Epithelial cell of proximal tubule (primary cell): ENCODE measurements around the genes CDK5R2, FEV, CNPPD1 and ANKZF1.

DNA sequence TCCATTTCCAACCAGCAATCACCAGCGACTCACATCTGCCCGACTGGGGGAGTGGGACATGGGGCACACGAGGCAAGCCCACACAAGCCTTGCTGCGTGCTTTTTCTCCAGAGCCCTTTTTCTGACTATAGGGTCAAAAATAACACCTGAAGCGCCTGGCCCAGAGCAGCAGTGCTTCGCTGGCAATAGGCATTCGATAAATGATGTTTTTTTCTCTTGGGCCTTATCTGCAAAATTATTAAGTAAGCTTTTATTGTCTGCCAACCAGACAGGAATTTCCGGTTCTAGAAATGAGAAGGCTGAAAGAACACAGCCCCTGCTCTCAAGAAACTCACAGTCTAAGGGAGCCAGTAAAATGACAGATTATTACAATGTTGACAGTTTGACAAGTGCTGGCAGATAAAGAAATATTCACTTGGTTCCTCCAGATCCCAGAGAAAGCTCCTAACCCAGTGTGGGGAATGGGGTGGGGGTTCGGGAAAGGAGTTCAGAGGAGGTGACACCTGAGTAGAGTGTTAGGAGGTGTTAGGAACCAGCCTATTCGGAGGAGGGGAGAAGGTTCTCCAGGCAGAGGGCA lies 2.8 kb upstream of the TMBIM1 start:
- RAMPAGE, long total RNA = no peak
- RRBS = no CpG with 5 or more reads among the region's 10 CpGs

DNA sequence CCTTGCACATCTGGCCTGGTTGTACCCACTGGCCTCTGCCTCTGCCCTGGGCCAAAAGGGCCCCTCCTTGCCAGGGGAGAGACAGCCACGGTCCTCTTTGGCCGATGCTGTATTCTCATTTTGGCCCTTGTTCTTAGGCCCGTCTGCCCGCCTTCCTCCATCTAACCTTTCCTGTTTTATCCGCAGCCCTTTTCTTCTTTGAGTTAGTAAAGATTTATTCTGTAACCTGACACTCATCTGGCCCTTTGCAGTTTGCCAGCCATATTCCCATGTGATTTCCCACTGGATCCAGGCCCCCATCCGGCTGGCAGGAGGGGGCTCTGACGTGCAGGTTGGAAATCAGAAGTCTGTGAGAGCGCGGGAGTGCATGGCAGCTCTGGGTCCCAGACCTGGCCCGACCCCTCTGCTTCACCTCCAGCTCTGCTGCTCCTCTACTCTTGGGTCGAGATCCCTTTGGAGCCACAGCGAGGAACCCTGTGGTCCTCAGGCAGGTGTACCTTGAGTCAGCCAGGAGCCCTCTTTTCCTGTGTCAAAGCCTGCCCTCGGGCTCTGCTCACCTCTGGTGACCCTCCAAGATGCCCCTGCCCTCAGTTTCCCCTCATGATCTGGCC lies 10.8 kb upstream of the CATIP start:
- RAMPAGE, long total RNA = no peak
- RRBS = no CpG with 5 or more reads among the region's 13 CpGs

GRCh38 chr2:218367051-218367613 lies 10.5 kb downstream of the CATIP start:
- RAMPAGE, long total RNA = no peak
- RRBS = no CpG with 5 or more reads among the region's 9 CpGs

DNA sequence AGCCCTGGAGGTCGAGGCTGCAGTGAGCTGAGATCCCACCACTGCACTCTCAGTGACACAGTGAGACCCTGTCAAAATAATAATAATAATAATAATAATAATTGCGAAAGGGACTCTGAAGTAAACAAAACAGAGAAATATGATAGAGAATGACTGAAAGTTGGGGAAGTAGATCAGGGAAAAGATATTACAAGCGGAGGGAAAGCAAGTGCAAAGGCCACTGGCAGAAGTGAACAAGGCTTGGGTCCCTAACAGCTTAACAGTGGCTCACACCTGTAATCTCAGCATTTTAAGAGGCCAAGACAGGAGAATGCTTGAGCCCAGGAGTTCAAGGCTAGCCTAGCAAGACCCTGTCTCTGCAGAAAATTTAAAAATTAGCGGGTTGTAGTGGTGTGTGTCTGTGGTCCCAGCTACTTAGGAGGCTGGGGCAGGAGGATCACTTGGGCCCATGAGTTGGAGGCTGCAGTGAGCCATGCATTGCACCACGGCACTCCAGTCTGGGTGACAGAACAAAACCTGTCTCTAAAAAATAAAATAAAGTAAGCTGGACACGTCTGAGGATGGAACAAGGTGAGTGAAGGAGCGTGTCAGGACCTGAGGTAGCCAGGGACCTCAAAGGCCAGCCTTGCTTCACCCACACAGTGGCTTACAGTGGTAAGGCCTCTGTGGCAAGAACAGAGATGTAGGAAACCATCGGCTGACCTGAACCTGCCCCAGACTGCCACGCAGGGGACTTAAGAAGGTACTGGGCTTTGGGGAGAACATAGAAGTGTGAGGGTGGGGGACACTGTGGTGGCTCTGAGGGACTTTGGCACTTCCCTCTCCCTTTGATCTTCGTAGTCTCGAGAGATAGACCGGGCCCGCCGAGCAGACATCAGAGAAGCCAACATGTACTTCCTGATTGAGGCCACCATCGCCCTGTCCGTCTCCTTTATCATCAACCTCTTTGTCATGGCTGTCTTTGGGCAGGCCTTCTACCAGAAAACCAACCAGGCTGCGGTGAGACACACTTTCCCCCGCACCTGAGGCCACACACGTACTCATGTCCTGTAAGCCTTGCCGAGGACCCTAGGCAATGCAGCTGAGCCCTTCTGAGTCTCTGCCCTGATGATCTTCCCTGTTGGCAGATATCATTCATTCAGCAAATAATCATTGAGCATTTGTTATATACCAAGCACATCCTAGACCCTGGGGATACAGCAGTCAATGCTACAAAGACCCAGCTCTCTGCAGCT lies 7.4 kb downstream of the SLC11A1 start:
- RAMPAGE, long total RNA = no peak
- RRBS = no CpG with 5 or more reads among the region's 20 CpGs

DNA sequence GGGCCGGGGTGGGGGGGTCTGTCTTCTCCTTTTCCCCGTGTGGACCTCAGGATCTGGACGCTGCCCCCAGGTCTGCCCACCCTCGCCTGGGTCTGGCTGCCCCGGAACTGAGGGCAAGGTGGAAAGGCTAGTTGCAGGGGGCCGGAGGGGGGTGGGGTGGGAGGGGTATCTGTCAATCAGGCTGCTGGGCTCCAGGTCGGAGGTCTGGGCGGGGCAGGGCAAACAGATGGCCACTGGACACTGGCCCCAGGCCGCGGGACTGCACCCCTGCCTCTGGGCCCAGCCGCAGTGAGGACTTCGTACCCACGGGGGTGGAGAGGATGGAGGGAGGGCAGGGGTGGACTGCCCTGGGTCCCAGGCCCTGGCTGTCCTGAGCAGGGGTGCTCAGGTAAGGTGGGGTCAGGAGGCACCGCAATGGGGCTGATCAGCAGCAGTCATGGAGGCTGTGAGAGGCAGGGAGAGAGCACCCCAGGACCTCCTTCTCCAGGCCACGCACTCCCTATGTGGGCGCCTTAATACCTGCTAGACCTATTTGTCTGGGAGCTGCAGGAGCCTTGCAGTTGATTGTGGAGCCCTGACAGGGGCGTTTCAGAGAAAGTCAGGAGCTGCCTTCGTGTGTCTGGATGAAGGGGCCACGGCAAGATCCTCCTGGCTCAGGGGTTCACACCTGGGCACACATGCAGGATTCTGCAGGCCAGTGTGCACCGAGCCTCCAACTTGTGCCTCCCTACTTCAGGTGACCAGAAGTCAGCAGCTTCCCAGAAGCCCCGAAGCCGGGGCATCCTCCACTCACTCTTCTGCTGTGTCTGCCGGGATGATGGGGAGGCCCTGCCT lies 1.4 kb downstream of the CTDSP1 start:
- RAMPAGE, long total RNA = no peak
- RRBS = 5% methylated on average over 4 of the region's 23 CpGs

DNA sequence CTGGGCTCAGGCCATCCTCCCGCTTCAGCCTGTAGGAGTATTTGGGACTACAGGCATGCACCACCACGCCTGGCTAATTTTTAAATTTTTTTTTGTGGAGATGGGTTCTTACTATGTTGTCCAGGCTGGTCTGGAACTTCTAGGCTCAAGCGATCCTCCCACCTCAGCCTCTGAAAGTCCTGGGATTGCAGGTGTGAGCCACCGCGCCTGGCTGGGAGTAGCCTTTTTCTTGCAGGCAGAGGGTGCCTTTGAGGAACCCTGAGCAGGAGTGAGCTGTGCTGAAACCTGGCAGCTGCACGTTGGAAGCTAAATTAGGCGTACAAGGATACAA lies 8.0 kb downstream of the CTDSP1 start:
- RAMPAGE, long total RNA = no peak
- RRBS = no CpG with 5 or more reads among the region's 7 CpGs

DNA sequence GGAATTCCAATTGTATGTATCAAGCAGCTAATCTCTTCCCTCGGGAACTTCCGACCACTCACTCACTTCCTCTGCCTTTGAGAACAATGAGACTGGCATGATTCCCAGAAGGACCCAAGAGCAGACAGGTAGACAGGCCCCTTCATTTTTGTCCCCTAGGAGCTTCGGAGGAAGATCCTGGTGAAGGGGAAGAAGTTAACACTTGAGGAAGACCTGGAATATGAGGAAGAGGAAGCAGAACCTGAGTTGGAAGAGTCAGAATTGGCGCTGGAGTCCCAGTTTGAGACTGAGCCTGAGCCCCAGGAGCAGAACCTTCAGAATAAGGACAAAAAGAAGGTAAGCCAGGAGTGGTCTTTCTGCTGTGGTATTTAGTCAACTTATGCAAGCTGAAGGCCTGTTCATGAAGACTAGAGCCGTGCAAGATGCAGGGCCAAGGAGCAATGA lies 24.3 kb downstream of the PLCD4 start:
- RAMPAGE, long total RNA = no peak
- RRBS = no CpG with 5 or more reads among the region's 5 CpGs

GRCh38 chr2:218665673-218666415 lies 6.0 kb downstream of the RNF25 start:
- RAMPAGE, long total RNA = no peak
- RRBS = no CpG with 5 or more reads among the region's 6 CpGs

- RAMPAGE, long total RNA = no peak
- RRBS = 2% methylated on average over 5 of the region's 32 CpGs
Observed at GRCh38 chr2:218860773-218861495, 1.3 kb downstream of the WNT6 start.

DNA sequence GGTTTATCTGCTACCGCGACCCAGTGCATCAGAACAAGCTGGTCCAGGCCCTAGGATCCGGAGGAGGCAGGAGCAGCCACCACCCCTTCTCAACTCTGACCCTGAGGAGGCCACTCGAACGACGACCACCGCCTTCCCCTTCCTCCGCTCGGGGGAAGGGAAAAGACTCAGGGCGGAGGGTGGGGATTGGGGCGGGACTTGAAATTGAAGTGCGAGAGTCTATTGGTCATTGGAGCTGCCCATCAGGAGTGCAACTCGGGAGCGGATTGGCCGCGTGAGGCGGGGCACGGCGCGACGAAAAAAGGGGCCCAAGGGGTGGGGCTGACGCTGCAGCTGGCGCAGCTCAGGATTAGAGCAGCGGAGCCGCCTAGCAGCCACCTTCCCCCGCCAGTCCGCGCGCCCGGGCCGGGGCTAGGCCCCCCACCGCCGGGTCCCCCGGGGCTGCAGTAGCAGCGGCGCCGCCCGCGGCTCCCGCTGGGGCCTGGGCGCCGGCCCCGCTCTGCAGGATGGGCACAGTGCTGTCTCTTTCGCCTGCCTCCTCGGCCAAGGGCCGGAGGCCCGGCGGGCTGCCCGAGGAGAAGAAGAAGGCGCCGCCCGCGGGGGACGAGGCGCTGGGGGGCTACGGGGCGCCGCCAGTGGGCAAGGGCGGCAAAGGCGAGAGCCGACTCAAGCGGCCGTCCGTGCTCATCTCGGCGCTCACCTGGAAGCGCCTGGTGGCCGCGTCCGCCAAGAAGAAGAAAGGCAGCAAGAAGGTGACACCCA lies at the start of gene CDK5R2:
TSS of gene CDK5R2 (plus strand) at position 352 of the 762 bp plus-strand sequence.
- RAMPAGE, long total RNA = no peak
- RRBS = 2% methylated on average over 13 of the region's 70 CpGs

GRCh38 chr2:218979741-218980320 lies 5.2 kb downstream of the FEV start:
- RAMPAGE, long total RNA = no peak
- RRBS = no CpG with 5 or more reads among the region's 27 CpGs

GRCh38 chr2:218984844-218985968 lies at the start of gene FEV:
FEV (minus strand) TSS chr2:218985184.
- RAMPAGE, long total RNA = no peak
- RRBS = 6% methylated on average over 29 of the region's 85 CpGs

GRCh38 chr2:219176543-219177547 lies at the start of gene CNPPD1:
CNPPD1 (minus strand) TSS chr2:219176925.
- RAMPAGE, long total RNA = start-site peak on the minus strand at chr2:219176924-219176983, 54 and 12 reads in 2 replicates
- RRBS = 1% methylated on average over 50 of the region's 95 CpGs

DNA sequence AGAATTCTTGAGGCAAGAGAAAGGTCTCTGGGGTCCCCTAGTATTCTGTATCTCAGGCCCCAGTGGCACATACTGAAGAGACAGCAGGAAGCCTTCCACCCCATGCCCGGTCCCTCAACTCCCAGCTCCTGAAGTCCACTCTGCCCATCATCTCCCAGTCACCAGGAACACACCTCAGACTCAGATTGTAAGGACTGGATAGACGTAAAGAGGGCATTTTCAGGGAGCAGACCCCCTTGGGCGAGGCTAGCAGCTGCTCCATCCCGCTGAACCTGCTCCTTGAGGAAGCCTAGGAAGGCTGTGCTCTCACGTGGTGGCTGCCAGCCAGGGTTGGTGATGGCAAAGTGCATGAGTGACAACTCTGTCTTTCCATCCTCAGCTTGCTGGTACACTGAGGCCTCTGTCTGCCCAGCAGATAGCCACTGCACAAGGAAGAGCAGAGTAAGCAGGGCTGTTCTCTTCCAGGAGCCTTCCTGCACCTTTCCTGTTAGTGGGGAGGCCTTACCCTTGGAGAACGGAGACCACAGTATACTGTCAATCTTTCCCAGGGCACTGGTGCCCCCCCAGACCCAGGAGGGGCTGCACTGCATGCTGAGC lies 3.8 kb upstream of the ABCB6 start:
- RAMPAGE, long total RNA = no peak
- RRBS = no CpG with 5 or more reads among the region's 6 CpGs

- RAMPAGE, long total RNA = no peak
- RRBS = 2% methylated on average over 17 of the region's 55 CpGs
Observed at GRCh38 chr2:219229697-219230648, at the start of gene ANKZF1. ANKZF1 (plus strand) TSS chr2:219229806.

DNA sequence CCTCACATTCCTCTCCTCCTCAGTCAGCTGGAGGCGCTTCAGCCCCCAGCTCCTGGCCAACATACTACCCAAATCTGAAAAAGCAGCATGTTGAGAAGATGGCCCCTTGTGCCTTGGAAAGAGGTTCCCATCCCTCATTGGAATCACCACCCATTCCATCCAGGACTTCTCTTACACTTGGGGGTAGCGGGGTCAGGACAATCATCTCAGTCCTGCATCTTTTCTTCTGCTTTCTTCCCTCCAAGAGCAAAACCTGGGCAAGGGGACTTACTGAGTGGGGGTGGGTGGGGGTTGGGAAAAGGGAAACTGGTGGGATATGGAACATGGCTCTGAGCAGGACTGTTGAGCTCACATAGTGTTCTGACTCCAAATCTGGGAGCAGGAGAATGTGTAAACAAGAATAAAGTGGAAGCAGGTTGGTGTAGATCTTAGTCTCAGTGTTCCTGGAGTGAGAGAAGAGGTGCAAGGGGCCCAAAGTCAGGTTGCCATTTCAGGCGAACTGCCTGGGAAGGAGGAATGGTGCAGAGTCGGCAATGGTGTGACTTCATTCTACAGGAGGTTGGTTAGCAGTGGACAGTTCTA lies 3.3 kb downstream of the STK16 start:
- RAMPAGE, long total RNA = no peak
- RRBS = no CpG with 5 or more reads among the region's 4 CpGs

DNA sequence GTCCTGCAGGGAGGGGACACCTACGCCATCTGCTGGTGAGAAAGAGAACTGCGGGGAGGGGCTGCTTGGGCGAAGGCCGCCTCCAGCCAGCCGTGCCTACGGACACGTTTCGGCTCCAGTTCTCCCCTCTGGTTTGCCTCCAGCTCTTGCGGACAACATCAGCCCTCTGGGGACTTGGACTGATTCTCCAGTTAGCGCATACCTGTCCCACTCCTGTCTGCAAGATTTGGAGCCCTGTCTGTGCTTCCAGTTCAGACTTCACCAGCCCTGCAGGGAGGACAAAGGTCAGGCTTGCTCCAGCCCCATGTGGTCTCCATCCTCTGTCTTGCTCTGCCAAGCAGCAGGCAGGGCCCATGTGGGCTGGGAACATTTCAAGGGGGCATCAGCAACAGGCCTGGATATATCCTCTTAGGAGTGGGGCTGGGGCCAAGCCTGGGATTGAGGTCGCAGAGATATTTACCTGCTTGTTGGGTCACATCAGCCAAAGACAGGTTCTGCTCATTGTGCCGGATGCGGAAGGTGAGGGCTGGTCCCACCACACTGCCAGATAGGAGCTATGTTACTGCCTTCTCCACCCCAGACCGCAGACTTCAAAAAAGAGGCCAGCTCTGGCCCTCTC lies 10.2 kb downstream of the PTPRN start:
- RAMPAGE, long total RNA = no peak
- RRBS = no CpG with 5 or more reads among the region's 14 CpGs

- RAMPAGE, long total RNA = no peak
- RRBS = no CpG with 5 or more reads among the region's 7 CpGs
Observed at GRCh38 chr2:219388830-219389193, 1.1 kb upstream of the DNPEP start.

GRCh38 chr2:219404206-219405494 lies 13.5 kb upstream of the DES start:
- RAMPAGE, long total RNA = no peak
- RRBS = no CpG with 5 or more reads among the region's 21 CpGs

GRCh38 chr2:219439486-219440089 lies 4.9 kb downstream of the SPEG start:
- RAMPAGE, long total RNA = no peak
- RRBS = no CpG with 5 or more reads among the region's 8 CpGs